ENCODE data around the genes SLC6A12 and CCDC77.

- PRO-cap: no peak
- RAMPAGE, long total RNA, 4 experiments: no peak in any of the 4 experiments
Observed at GRCh38 chr12:172166-172654, 41.7 kb downstream of the SLC6A12 start.

DNA sequence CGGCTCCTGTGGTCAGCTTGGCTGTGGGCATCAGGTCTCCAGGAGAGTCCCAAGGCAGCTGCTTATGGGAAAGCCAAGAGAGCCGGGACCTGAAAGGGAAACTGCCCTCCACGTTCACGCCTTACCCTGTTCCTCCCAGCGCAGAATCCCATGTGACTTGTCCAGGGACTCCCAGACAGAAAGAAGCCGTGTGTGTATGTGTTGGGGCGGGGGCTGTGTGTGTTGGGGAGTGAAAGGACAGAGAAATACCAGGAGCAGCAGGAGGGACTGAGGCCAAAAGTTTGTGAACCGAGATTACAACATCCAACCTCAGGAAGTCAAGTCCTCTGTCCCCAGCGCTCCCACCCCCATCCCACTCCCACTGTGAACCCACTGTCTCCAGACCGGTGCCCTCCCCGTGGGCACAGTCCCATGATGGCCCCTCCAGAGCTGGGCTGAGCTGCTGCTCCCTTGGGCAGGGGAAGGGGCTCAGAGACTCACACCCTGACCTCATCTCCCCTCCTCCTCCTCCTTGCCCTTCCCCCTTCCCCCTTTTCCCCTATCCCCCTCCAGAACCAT is at the start of gene SLC6A12:
TSS of gene SLC6A12 (minus strand) at position 221 of the 558 bp plus-strand sequence.
- PRO-cap: no peak
- RAMPAGE, long total RNA, 4 experiments: no peak in any of the 4 experiments

DNA sequence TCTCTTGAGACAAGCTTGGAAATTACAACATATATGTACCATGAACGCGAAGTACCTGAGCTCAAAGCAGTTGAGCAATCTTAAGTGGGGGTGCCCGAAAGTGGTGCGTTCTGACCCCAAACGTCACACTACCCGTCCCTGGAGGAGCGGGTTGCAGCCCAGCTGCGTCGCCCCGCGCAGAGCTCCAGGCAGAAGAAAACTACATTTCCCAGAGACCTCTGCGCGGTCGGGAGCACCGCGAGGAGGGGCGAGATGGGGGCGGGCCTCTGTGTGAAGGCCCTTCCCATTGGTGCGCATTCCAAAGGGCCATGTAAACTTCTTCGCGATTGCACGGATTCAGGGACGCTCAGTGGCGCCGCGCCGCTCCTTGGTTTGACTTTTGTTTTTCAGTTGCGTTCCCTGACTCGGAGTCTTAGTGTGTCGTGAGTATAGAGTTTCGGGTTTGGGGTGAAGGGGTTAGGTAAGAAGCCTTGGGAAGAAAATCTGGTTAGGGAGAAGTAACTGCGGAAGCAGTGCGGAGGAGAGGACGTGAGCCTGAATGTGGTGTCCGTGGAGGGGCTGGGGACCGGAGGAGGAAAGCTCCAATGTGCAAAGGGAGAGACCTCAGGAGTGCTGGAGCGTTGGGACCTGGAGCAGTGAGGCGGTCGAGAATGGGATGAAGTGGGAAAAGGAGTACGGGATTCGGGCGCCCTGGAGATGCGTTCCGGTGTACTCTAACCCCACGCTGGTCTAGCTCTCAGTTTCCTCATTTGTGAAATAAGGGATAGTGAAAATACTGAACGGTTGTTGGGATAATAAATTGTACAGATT is at the start of gene CCDC77:
TSS of gene CCDC77 (plus strand) at position 382 of the 810 bp plus-strand sequence.
- PRO-cap: bidirectional peak, plus-strand start at position 402 of the sequence, minus-strand start at position 188 of the sequence
- RAMPAGE, long total RNA, 4 experiments: start-site peak on the plus strand in 3 of 4 experiments, centred at positions 295 to 386 of the sequence, 5 to 37 reads per replicate

- PRO-cap: no peak
- RAMPAGE, long total RNA, 4 experiments: no peak in any of the 4 experiments
Observed at GRCh38 chr12:462617-463504, 3.1 kb downstream of the B4GALNT3 start.

GRCh38 chr12:480827-481990 is 21.5 kb downstream of the B4GALNT3 start:
- PRO-cap: no peak
- RAMPAGE, long total RNA, 4 experiments: no peak in any of the 4 experiments

- PRO-cap: no peak
- RAMPAGE, long total RNA, 4 experiments: no peak in any of the 4 experiments
Observed at GRCh38 chr12:484720-485214, 25.0 kb downstream of the B4GALNT3 start.

DNA sequence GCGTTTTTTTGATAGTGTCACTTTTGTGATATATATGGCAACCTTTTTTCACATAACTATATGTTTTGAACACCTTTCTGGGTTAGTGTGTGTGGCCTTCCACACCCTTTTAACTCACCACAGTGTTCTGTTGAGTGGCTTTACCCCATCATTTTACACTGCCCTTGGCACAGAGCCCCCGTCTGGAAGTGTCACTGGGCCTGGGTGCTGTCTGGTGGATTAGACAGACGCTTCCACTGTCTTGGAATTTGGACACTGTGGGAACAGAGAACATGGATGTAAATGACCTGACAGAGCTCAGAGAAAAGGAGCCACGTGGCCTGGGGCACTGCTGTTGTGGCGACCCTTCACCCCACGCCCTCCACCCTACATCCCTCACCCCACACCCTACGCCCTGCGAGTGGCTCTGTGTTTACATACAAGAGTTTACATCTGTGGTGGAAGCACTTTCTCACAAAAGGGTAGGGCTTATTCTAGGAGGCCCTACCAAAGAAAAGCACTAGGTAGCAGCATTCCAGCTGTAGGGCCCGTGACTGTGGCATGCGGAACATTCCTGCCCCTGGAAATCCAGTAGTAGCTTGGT is 47.6 kb downstream of the B4GALNT3 start:
- PRO-cap: no peak
- RAMPAGE, long total RNA, 4 experiments: no peak in any of the 4 experiments

DNA sequence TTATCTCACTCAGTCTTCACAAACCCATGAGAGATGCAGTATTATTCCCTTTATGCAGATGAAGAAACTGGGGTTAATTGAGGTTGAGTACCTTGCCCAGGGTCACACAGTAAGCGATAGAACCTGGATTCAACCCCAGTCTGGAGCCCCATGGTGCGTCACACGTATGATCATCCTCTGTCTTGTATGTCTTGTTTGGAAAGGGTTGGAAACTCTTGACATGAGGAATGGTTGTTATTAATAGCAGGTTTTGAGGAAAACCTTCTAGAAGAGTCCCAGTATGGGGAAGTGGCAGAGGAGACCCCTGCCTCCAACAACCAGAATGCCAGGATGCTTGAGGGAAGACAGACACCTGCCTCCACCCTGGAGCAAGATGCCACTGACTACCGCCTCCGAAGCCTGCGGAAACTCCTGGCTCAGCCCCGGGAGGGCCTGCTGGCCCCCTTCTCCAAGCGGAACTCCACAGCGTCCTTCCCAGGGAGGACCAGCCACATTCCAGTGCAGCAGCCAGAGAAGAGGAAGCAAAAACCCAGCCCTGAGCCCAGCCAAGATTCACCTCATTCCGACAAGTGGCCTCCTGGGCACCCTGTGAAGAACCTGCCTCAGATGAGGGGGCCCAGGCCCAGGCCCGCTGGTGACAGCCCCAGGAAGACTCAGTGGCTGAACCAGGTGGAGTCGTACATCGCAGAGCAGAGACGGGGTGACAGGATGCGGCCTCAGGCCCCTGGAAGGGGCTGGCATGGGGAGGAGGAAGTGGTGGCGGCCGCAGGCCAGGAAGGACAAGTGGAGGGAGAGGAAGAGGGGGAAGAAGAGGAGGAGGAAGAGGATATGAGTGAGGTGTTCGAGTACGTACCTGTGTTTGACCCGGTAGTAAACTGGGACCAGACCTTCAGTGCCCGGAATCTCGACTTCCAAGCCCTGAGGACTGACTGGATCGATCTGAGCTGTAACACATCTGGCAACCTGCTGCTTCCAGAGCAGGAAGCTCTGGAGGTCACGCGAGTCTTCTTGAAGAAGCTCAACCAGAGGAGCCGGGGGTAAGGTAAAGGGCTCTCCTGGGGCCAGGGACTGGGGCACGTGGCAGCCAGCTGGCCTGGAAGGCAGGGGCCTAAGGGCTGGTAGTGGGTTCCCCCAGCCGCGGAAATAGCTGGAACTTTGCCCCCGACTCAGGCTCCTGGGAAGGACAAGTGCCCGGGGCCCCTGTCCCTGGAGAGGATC is 93.6 kb downstream of the B4GALNT3 start:
- PRO-cap: no peak
- RAMPAGE, long total RNA, 4 experiments: no peak in any of the 4 experiments

- PRO-cap: unidirectional peak, plus-strand start at chr12:562161; unidirectional peak, plus-strand start at chr12:562419
- RAMPAGE, long total RNA, 4 experiments: no peak in any of the 4 experiments
Observed at GRCh38 chr12:561772-562524, 101.3 kb downstream of the NINJ2 start.

- PRO-cap: bidirectional peak, plus-strand start at chr12:643595, minus-strand start at chr12:643300; bidirectional peak, plus-strand start at chr12:643723, minus-strand start at chr12:643629; unidirectional peak, minus-strand start at chr12:644000
- RAMPAGE, long total RNA, 4 experiments: start-site peak on the minus strand in 3 of 4 experiments, at chr12:643625-643660 at its widest, 73 to 440 reads per replicate
Observed at GRCh38 chr12:643527-644134, 19.6 kb downstream of the NINJ2 start.

- PRO-cap: bidirectional peak, plus-strand start at chr12:667114, minus-strand start at chr12:666771
- RAMPAGE, long total RNA, 4 experiments: no peak in any of the 4 experiments
Observed at GRCh38 chr12:666656-667174, 3.5 kb upstream of the NINJ2 start.

GRCh38 chr12:673919-674820 is 10.9 kb upstream of the NINJ2 start:
- PRO-cap: bidirectional peak, plus-strand start at chr12:674760, minus-strand start at chr12:674581
- RAMPAGE, long total RNA, 4 experiments: no peak in any of the 4 experiments

DNA sequence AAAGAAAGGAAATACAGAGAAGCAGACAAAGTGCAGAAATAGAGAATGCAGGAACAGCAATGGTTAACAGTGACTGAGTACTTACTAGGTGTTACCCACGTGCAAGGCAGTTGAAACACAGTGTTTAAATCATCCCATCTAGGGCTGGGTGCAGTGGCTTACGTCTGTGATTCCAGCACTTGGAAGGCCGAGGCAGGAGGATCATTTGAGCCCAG is 21.2 kb upstream of the NINJ2 start:
- PRO-cap: no peak
- RAMPAGE, long total RNA, 4 experiments: no peak in any of the 4 experiments

- PRO-cap: no peak
- RAMPAGE, long total RNA, 4 experiments: no peak in any of the 4 experiments
Observed at GRCh38 chr12:716414-716949, 35.9 kb upstream of the WNK1 start.

GRCh38 chr12:953795-954290 is 4.3 kb upstream of the RAD52 start:
- PRO-cap: no peak
- RAMPAGE, long total RNA, 4 experiments: no peak in any of the 4 experiments

- PRO-cap: no peak
- RAMPAGE, long total RNA, 4 experiments: no peak in any of the 4 experiments
Observed at GRCh38 chr12:1099013-1099636, 108.1 kb downstream of the ERC1 start.

- PRO-cap: no peak
- RAMPAGE, long total RNA, 4 experiments: no peak in any of the 4 experiments
Observed at GRCh38 chr12:1110134-1110459, 119.1 kb downstream of the ERC1 start.

- PRO-cap: no peak
- RAMPAGE, long total RNA, 4 experiments: no peak in any of the 4 experiments
Observed at GRCh38 chr12:1305974-1306796, 288.2 kb downstream of the FBXL14 start.

GRCh38 chr12:1318415-1319181 is 275.8 kb downstream of the FBXL14 start:
- PRO-cap: unidirectional peak, plus-strand start at chr12:1318813; unidirectional peak, plus-strand start at chr12:1318881
- RAMPAGE, long total RNA, 4 experiments: no peak in any of the 4 experiments

- PRO-cap: unidirectional peak, plus-strand start at chr12:1444104
- RAMPAGE, long total RNA, 4 experiments: no peak in any of the 4 experiments
Observed at GRCh38 chr12:1443803-1444465, 150.4 kb downstream of the FBXL14 start.